Jurkat, Clone E6-1 (cell line): ENCODE measurements around a stretch of chr7.

GRCh38 chr7:143382725-143383669 is 1.9 kb downstream of the ZYX start:
- RRBS = 86% methylated on average over 2 of the region's 15 CpGs

DNA sequence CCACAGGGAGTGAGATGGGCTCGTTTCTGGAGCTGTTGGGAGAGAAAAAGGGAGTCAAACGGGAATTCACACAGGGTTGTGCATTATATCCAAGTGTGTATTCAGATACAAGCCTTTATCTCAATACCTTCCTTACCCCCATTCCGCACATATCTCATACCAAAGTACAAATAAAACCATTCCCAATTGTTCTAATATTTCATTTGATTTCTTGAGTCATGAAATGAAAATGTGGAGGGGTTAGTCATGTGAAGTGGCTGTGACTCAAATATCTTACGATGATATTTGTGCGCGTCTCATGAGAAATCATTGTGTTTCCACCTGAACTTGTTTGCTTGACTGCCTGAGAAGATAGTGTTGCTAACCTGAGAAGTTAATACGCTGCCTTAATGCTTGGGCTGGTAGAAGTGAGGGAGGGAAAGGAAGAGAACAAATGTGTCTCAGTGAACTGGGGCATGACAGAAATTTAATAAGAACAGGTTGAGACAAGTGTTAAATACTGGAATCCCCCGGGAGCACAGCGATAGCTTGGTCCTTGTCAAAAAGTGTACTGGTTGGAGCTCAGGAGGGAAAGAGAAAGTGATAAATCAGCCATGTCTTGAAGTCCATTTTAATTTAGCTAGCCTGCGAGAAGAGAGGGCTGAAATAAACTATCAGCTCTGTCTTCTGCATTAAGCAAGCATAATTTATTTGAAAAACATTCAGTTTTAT is 7.1 kb upstream of the EPHA1 start:
- RRBS = no CpG with 5 or more reads among the region's 10 CpGs

DNA sequence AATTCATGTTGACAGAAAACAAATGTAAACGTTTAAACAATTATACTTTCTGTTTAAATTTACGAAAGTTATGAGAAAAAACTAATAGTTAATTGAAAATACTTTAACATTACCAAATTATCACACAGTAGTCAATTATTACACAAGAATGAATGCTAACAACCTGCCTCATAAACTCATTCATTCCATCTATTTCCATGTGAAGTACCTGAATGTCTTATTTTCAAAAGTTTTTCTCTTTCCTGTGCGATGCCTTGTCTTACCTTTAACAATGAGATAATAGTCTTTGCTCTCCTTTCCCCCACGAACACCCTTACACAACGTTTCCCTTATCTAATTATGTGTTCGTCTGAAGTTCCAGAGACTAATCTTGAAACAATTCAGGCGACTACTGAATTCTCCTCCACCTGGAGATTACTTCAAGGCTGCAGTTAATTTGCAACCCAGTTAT is 1.5 kb downstream of the TPK1 start:
- RRBS = no CpG with 5 or more reads among the region's 7 CpGs

GRCh38 chr7:146018877-146019948 is 97.4 kb upstream of the CNTNAP2 start:
- RRBS = no CpG with 5 or more reads among the region's 35 CpGs

DNA sequence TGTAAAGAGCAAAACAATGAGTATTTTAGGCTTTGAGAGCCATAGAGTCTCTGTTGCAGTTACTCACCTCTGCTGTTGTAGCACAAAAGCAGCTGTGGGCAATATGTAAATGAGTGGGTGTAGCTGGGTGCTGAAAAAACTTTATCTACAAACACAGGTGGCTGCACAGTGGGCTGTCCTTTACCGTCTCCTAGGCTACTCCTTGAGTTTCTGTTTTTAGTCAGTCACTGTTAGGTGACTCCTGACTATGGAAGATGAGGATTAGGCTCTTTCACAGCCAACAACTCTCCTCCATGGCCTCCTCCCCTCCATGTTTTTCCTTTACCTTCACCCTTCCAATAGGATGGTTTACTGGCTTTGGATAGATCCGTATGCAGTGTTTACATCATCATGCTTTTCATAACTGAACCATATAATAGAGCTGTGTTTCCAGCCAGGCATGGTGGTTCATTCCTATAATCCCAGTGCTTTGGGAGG is 286.0 kb upstream of the C7orf33 start:
- RRBS = no CpG with 5 or more reads among the region's 2 CpGs

GRCh38 chr7:148802761-148803583 is 81.1 kb downstream of the EZH2 start:
- RRBS = no CpG with 5 or more reads among the region's 20 CpGs

DNA sequence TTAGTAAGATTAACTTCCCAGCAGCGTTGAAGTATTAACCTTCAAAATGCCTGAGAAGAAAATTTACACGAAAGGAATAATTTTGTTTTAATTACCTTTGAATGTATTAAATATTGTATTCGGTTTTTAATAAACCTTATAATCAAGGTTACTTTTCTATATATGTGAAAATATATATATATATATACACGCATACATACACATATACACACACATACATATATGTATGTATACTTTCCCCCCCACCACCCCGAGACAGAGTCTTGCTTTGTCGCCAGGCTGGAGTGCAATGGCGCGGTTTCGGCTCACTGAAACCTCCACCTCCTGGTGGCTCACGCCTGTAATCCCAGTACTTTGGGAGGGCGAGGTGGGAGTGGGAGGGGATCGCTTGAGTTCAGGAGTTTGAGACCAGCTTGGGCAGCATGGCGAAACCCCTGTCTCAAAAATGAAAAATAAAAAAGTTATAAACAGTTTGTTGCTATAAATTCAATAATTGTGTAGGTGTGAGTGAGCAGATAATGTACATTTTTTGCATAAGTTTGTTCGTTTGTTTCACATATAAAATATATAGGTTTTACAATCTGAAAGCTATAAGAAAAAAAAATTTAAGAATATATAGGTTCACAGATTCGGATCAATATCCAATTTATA is 57.8 kb upstream of the EZH2 start:
- RRBS = no CpG with 5 or more reads among the region's 15 CpGs

DNA sequence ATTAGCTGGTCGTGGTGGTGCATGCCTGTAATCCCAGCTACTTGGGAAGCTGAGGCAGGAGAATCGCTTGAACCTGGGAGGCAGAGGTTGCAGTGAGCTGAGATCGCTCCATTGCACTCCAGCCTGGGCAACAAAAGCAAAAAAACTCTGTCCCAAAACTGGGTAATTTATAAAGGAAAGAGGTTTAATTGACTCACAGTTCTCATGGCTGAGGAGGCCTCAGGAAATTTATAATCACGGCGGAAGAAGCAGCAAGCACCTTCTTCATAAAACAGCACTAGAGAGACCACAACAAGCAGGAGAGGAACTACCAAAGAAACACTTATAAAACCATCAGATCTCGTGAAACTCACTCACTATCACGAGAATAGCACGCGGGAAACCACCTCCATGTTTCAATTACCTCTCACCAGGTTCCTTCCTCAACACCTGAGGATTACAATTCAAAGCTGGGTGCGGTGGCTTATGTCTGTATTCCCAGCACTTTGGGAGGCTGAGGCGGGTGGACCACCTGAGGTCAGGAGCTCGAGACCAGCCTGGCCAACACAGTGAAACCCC is 48.5 kb downstream of the PDIA4 start:
- RRBS = no CpG with 5 or more reads among the region's 12 CpGs

DNA sequence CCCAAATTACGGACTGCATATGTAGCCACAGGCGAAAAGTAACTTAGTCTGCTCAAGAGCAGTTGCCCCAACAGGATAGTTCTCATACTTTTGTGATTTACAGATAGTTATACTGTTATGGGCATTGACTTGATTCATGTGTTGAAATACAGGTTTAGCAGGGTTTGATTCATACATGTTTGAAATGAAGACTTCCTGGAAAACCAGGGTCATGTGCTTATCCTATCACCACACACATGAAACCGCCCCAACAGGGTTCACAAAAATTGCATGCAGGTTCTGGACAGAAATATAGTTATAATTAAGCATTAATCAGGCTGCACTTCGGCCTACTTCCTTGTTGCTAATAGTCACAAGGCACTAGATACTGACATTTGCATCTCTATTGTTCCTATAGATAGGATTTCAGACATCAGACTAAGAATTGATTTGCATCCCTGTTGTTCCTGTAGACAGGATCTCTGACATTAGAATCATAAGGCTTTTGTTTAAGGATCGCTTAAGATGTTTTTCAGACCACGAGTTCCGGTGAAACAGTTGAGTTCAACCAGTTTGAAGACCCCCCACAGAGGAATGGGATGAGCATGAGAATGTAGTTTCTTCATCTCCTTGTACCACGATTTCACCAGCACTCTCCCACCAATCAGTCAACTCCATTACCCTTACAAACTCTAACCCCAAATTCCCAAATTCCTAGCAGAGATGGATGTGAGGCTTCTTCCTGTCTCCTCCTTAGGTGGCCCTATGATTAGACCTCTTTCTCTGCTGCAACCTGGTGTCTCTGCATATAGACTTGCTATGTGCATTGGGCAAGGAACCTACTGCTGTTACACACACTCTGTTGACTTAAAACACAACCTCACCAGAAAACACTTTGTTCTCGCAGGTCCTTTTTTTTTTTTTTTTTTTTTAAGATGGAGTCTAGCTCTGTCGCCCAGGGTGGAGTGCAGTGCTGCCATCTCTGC is 1.9 kb upstream of the ZNF398 start:
- RRBS = no CpG with 5 or more reads among the region's 10 CpGs

DNA sequence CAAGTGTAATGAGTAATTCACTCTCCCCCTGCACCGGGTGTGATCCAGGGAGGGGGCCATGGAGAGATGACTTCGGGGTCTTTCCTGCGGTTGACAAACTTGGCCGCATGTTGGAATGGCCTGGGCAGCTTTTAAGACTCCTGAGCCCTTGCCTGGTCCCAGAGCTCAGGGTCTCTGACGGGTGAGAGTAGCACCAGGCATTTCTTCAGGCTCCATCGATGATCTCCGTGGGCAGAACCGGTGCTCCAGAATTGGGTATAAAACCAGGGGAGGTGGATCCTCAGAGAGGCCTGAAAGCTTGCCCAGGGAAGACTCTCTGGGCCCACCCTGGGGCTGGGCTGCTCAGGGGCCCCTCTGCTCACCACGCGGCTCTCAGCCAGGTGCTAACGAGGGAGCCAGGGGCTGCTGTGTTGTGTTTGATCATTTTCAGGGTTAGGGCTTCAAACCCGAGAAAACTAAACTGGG is 912 bp downstream of the ZNF282 start:
- RRBS = no CpG with 5 or more reads among the region's 12 CpGs

DNA sequence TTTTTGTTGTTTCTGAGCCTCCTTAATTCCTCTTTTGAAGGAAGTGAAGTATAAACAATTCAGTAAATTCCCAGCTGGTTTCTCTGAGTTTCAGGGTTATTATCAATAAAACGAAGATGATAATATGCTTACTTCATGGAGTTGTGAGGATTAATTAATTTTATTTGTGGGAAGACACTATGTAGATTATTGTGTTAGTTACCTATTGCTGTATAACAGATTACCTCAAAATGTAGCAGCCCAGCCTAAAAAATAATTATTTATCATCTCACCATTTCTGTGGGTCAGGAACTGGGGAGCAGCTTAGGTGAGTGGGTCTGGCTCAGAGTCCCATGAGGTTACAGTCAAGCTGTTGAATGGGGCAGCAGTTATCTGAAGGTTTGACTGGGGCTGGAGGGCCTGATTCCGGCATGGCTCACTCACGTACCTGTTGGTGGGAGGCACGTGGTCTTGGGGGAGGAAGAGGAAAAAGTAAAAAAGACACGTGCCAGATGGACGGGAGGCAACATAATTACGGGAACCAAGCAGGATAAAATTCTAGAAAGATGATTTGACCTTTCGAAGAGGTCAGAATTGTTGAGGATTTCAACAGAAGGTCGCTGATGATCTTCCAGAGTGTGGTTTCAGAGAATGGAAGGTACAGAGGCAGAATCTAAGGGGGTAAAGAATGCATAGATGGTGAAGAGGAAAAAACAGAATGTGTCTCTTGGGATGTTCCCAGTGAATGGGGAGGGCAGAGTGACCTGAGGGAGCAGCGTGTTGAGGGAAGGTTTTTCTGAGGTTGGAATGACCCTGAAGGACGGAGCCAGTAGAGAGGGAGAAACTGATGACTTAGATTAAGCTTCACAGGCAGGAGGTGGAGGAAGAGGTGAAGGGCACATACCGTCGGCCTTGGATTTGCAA is 8.6 kb downstream of the ZNF282 start:
- RRBS = no CpG with 5 or more reads among the region's 13 CpGs

DNA sequence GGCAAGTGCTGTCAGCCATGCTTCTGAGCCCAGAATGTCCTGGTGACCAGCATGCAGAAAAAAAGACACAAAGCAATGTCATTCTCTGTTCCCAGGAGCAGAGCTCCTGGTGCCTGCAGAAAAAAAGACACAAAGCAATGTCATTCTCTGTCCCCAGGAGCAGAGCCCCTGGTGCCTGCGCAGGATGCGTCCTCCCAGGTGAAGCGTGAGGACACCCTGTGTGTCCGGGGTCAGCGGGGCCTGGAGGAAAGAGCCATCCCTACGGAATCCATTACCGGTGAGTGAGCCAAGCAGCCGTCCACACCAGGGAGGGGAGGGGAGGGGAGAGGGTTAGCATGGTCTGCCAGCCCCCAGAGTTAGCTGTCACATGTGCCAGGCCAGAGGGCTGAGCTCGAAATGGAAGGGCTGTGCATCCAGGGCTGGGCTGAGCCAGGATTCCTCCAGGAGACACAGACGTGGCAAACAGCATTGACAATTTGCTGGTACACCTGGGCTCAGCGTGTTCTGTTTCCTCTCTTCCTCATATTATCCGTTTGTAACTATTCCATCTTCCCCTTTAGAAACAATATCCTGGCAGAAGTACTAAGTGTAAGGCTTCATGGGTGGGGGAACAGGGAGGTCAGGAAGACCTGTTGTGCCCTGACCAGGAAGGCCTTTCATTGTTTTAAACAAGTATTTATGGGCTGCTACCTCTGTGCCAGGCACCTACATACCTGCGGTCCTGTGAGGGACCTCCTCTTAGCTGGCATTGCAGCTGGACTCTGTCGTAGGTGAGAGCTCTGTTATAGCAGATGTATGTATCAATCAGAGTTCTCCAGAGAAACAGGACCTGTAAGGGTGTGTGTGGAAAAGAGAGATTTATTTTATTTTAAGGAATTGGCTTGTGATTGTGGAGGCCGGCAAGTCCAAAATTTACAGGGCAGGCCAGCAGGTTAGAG is 15.4 kb downstream of the ZNF282 start:
- RRBS = 100% methylated on average over 2 of the region's 15 CpGs

GRCh38 chr7:149239942-149240832 is 736 bp downstream of the ZNF212 start:
- RRBS = no CpG with 5 or more reads among the region's 32 CpGs

DNA sequence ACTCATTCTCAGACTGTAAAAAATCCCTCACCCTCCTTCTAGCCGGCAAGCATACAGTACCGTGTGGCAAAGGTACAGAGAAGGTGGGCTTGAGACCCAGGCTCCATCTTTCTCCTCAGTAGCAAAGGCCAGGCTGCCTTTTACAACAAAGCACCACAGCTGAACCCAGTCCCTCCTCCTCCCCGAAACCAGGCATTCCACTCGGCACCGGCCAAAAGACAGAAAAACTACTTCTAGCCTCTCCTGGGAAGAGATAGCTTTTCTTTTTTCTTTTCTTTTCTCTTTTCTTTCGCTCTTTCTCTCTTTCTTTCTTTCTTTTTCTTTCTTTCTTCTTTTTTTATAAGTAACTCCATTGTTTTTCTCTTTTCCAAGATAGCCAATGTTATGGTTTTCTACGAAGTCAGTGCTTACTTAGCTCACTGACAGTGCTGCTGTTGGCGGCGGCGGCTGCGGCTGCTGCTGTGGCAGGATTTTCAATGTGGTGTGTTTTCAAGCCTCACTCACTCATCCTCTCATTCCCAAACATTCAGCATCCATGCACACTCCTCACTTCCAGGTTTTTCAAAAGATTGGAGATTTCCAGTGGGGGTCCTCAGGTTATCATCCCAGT is 59.4 kb downstream of the ZNF783 start:
- RRBS = no CpG with 5 or more reads among the region's 11 CpGs

GRCh38 chr7:149495783-149496592 is 1.6 kb downstream of the ZNF746 start:
- RRBS = no CpG with 5 or more reads among the region's 11 CpGs

- RRBS = no CpG with 5 or more reads among the region's 7 CpGs
Measured at GRCh38 chr7:149561470-149561857, 63.9 kb upstream of the ZNF746 start.

DNA sequence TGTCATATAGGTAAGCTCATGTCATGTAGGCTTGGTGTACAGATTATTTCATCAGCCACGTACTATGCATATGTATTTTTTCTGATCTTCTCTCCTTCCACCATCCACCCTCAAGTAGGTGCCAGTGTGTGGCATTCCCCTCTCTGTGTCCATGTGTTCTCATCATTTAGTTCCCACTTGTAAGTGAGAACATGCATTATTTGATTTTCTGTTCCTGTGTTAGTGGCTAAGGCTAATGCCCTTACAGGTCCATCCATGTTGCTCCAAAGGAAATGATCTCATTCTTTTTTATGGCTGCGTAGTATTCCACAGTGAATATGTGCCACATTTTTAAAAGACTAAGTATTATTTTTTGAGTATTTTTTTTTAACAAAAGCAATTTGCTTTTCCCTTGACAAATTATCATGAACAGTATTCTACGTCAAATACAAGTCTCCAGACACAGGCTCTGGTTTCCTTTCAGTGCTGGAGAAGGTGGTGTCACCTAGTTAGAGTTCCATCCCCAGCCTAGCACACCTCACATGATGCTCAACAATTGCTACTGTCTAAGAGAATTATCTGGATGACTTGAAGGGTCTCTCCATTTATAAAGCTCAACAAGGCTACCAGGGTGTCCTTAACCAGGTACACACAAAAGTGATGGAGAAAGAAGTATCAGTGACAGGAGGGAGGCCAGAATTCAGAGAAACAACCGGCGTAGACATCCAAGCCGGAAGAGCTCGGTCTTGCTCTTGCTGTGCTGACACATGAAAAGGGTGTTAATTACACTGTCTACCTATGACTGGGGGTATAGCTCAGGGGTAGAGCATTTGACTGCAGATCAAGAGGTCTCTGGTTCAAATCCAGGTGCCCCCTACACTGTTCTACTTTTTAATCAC is 86.6 kb upstream of the ZNF746 start:
- RRBS = no CpG with 5 or more reads among the region's 7 CpGs

DNA sequence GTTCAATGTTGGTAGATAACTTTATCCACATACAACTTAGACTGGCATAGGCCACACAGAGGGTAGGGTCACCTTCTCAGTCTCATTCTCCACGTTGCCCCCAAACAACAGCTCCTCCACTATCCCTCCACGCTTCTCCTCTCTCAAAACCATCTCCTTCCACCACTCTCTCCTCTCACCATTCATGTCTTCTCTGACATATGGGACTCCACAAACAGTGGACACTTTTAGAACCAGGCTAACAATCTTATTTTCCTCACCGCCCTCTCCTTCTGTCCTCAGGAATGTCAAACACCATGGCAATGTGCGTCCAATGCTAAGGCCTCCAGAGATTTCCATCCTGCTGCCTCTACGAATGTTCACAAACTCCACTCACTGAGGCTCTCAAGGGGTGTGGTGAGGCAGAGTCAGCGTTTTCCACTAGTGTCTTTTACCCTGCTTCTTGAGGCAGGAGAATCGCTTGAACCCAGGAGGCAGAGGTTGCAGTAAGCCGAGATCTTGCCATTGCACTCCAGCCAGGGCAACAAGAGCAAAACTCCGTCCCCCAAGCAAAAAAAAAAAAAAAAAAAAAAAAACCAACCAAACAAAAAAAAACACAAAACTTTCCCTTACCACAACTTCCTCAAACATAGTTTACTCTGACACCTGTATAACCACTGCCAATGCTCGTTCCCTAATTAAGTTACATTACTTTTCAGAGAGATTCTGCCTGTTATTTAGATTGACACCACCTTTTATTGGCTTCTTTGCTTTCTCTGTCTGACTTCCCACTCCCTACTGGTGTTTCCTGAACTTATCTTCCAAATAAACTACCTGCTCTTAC is 102.0 kb upstream of the ZNF746 start:
- RRBS = no CpG with 5 or more reads among the region's 10 CpGs

- RRBS = no CpG with 5 or more reads among the region's 23 CpGs
Measured at GRCh38 chr7:149730184-149730787, 15.5 kb downstream of the KRBA1 start.